Peritoneum (tissue), 1 donor: ENCODE data around the genes WDR18, ARHGAP45 and SBNO2.

DNA sequence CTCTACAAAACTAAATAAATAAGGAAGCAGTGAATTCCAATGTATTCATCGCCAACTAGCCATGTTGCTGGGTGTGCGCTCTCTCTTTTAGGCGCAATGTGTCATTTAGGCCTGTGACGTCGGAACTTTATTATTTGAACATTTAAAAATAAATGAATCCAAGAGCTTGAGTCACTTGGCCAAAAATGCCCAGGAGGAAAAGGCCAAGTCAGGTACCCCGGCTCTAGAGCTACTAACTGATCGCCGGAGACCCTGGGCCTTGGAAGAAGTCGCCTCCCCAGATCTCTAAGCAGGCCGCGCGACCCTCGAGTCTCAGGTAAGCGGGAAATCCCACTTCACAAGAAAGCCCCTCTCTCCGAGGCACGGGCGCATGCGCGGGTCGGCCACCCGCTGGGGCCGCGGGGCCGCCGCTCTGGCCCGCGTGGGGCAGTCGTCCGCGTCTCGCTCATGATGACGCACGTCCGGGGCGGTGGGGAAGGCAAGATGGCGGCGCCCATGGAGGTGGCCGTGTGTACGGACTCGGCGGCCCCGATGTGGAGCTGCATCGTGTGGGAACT lies at the start of gene WDR18:
TSS of gene WDR18 (plus strand) at position 475 of the 557 bp plus-strand sequence.
- PRO-cap: no peak

- PRO-cap: no peak
Observed at GRCh38 chr19:984428-985238, 488 bp downstream of the WDR18 start.

DNA sequence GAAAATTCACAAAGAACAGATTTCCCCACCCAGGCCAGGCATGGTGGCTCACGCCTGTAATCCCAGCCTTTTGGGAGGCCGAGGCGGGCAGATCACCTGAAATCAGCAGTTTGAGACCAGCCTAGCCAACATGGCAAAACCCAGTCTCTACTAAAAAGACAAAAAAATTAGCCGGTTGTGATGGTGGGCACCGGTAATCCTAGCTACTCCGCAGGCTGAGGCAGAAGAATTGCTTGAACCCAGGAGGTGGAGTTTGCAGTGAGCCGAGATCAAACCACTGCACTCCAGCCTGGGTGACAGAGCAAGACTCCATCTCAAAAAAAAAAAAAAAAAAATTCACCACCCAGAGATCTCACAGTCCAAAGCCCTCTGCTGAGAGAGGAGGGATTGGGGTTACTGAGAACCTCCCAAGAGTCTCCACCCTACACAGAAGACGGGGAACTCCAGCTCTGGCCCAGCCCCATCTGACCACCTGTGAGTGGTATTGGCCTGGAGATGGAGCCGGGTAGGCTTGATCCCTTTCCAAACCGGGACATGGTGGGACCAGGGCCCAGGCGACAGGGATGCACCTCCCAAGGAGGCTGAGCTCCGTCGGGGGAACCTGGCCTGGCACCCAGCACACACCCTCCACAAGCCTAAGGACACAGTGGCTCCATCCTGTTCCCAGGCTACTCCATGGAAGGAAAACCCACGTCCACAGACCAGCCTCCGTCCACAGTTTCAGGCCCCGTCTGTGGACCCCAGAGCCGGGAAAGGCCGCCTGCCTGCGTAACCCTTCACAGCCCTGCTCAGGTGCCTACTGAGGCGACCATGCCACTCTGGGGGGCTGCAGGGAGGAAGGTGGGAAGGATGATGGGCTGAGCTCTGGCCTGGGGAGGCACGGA lies 2.0 kb downstream of the TMEM259 start:
- PRO-cap: no peak

- PRO-cap: no peak
Observed at GRCh38 chr19:1035153-1035601, 4.7 kb upstream of the ABCA7 start.

GRCh38 chr19:1066610-1067709 lies at the start of gene ARHGAP45:
Gene ARHGAP45, plus strand, starts transcription at chr19:1067167.
- PRO-cap: unidirectional peak, plus-strand start at chr19:1067182

DNA sequence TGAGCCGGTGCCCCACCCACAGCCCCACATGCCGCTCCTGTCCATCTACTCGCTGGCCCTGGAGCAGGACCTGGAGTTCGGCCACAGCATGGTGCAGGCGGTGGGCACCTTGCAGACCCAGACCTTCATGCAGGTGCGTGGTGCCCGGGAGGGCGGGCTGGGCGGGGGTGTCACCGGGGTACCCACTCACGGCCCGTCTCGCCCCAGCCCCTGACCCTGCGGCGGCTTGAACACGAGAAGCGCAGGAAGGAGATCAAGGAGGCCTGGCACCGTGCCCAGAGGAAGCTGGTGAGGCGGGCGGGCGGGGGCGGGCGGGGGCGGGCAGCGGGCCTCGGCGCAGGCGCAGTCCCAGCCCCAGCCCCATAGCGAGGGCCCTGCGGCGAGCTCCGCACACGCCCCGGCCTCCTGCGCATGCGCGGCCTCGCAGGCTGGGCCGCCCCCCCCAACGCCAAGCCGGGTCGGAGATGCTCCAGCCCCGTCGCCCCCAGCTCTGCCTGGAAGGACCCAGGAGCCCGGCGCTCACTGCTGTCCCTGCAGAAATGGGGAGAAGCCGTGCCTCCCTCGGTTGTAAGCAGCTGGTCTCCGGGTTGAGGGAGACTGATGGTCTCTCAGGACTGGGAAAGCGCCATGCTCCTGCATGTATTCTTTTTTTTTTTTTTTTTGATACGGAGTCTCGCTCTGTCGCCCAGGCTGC lies 7.8 kb downstream of the ARHGAP45 start:
- PRO-cap: no peak

DNA sequence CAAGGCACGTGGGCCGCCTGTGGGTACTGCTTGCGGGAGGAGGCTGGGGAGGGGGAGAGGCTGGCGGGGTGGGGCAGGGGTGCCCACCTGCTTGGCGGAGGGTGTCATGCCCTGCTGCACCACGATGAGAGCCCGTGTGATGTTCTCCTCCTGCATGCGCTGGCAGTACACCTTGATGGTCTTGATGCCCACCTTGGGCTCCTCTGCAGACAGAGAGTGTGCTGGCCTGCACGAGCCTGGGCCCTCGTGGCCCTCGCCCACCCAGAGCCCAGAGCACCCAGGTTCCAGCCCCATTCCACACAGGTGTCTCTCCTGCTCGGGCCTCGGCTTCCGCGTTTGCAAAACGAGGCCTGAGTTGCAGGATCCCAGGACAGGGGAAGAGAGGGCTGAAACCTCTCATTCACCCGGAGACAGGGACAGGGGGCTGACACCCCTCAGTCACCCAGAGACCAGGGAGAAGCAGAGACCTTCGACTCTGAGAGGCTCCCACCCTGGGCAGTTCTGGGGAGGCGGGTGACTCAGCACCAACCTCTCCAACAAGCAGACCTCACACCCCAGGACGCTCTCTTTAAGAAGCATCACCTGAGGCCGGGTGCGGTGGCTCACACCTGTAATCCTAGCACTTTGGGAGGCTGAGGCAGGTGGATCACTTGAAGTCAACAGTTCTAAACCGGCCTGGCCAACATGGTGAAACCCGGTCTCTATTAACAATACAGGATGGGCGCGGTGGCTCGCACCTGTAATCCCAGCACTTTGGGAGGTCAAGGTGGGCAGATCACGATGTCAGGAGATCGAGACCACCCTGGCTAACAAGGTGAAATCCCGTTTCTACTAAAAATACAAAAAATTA lies 3.2 kb downstream of the POLR2E start:
- PRO-cap: no peak

DNA sequence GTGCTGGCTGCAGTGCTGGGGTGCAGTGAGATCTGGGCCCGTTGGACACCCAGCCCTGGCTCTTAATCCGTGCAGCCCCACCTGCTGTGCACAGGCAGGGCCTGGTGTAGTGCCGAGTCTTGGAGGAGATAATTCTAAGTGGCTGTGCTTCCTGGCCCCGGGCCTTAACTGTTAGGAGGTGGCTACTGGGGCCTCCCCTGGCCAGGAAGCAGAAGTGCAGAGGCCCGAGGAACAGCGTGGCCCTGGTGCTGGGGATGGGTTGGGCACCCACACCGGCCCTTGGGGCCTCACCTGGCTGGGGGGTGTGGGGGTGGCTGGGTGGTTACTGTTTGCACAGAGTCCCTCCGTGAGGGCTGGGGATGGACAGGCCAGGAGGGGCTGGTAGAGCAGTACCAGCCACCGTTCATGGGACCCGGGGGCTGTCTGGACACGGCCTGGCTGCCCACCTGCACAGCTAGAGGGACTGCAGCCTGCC lies 3.2 kb downstream of the GPX4 start:
- PRO-cap: no peak

DNA sequence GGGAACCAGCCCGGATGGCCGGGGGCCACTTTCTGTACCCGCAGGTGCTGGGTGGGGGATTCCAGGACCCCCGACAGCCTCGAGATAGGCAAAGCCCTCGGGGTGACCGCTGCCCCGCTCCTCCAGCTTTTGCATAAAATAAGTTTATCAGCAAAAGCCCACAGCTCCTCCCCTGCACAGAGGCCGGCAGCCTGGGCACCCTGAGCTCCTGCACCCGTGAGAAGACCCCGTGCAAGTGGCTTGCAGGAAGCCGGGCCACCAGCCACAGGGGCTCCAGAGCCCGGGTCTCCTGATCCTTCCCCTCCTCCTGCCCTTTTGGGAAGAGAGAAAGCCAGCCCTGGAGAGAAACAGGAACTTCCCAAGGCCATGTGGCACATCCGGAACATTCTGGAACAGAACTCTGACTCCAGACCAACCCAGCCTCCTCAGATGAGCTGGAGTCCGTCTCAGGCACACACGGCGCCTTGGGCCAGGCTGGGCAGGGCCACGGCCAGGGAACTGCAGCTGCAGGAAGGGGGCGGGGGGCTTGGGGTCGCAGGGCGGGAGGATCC lies 23.2 kb downstream of the SBNO2 start:
- PRO-cap: no peak

DNA sequence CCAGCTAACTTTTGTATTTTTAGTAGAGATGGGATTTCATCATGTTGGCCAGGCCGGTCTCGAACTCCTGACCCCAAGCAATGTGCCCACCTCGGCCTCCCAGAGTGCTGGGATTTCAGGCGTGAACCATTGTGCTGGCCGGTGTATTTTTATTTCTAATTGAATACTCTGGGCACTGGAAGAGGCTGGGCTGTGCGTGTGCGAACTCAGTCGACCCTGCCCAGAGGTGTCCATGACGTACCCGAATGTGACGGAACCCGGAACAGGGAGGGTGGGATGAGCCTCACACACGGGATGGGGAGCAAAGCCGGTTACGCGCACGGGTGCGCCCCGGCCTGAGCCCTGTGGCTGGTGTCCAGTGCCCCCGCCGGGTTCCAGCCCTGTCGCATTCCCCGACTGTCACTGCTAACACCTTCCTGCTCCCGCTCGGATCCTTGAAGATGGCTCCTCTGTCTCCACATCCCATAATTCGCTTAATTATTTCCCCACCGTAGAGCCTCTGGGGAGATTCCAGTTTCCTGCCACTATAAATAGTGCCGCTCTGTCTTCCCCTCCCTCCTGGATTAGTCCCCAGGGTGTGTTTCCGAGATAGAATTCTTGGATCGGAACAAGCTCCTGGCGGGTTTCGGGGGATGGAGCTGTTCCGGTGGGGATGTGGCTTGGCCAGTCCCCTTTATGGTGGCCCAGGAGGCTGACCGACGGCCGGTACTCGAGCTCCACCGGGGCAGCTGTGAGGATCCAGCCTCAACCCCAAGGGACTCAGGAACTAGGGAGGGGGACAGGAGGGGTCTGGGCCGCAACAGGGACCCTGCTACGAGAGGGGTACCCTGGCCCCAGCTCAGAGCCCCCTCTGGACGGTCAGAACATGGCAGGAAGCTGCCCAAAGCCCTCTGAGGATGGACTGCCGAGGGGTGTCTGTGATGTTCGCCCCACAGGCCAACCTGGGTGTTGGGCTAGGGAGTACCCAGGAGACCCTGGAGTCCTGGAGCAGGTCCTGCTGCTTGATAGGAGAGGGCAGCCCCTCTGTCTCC lies 21.9 kb downstream of the SBNO2 start:
- PRO-cap: no peak

DNA sequence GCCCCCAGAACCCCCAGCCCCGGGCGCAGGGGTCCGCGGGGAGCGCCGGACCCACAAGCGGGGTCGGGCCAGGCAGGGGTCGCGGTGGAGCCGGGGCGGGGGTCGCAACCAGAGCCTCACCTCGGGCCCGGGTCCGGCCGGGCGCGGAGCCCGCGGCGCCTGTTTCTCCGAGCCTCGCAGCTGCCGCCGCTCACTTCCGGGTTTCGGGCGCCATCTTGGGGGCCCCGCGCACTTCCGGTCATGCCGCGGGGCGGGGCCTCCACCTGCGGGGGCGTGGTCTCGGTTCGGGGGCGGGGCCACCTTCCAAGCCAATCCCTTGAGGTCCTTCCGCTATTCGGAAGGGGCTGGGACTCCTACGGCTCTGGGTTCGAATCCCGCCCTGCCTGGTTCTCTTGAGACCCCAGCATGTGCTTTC lies at the start of gene SBNO2:
TSS of gene SBNO2 (minus strand) at position 217 of the 415 bp plus-strand sequence.
- PRO-cap: unidirectional peak, minus-strand start at position 182 of the sequence

- PRO-cap: bidirectional peak, plus-strand start at chr19:1249888, minus-strand start at chr19:1249559
Observed at GRCh38 chr19:1249303-1249725, 931 bp downstream of the MIDN start.

- PRO-cap: no peak
Observed at GRCh38 chr19:1250334-1251353, 2.3 kb downstream of the MIDN start.

- PRO-cap: no peak
Observed at GRCh38 chr19:1266292-1267330, 2.5 kb upstream of the CIRBP start.

- PRO-cap: no peak
Observed at GRCh38 chr19:1270513-1270725, 1.3 kb downstream of the CIRBP start.

DNA sequence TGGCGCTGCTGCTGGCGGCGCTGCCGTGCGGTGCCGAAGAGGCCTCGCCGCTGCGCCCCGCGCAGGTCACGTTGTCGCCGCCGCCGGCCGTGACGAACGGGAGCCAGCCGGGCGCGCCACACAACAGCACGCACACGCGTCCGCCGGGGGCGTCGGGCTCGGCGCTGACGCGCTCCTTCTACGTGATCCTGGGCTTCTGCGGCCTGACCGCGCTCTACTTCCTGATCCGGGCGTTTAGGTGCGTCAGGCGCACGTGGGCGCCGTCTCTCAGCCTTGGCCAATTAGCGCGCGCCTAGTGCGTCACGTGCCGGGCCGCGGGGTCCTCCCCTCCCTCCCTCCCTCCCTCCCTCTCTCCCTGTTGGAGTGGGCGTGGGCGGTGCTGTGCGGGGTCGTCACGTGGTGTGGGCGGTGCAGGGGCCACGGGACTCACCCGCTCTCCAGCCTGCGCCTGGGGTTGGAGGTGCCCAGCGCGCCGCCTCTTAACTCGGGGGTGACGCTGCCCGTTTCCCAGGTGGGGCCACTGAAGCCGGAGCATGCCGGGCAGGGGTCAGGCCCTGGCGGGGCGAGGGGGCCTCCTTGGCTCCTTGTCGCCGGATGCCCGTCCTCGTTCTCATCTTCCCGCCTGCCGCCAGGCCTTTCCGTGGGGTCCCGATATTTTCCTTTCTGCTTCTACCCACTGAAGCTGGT lies 406 bp downstream of the FAM174C start:
- PRO-cap: bidirectional peak, plus-strand start at position 177 of the sequence, minus-strand start at position 198 of the sequence

- PRO-cap: no peak
Observed at GRCh38 chr19:1324578-1325621, 29.9 kb upstream of the PWWP3A start.

GRCh38 chr19:1400211-1401301 lies 786 bp downstream of the GAMT start:
- PRO-cap: no peak

DNA sequence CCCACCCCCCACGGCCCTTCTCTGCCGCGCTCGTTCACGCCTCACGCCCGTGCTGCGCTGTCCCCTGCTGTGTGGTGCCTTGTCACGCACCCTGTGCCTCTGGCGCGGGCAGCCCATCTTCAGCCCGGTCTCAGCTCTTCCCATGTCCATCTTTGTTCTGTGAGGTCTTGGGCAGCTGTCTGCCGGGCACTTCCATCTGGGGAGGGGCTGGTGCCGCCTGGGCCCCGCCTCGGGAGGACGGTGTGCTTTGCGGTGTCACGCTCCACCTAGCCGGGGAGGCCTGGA lies 13.6 kb upstream of the RPS15 start:
- PRO-cap: no peak

DNA sequence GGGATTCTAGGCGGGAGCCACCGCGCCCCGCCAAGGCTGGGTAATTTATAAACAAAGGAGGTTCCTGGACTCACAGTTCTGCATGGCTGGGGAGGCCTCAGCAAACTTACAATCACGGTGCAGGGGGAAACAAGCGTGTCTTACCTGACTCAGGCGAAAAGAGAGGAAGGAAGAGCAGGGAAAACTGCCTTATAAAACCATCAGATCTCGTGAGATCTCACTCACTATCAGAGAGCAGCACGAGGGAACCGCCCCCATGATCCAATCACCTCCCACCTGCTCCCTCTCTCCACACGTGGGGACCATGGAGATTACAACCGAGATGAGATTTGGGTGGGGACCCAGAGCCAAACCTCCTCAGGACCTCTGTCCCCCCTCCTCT lies 20.8 kb downstream of the MEX3D start:
- PRO-cap: no peak